ENCODE results near the genes ADAM29, SPCS3 and VEGFC.

GRCh38 chr4:169659276-169659762, 38.9 kb downstream of the CLCN3 start:
- PRO-cap, result no peak

DNA sequence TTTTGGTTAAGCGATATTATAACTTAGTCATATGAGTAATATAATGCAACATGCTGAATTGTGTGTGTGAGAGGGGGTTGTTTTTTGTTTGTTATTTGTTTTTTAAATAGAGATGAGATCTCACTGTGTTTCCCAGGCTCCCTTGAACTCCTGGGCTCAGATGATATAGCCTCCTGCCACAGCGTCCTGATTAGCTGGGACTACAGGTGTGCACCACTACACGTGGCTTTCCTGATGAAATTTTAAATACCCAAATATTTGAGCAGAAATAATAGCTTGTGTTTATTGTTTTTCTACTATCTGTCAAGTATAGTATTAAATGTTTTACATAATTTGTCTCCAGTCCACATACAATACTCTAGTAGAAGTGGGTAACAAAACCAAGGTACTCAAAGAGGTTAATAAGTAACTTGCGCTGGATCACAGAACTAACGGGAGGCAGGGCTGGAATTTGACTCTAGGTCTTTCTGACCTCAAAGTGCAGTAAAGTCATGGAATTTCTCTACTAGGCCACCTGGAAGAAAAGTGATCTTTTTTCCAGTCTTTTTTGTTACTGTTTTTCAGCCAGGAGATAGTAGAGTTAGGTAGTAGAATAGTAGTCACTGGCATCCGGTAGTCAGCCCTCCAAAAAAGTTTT, 47.8 kb downstream of the CLCN3 start:
- PRO-cap, result no peak

DNA sequence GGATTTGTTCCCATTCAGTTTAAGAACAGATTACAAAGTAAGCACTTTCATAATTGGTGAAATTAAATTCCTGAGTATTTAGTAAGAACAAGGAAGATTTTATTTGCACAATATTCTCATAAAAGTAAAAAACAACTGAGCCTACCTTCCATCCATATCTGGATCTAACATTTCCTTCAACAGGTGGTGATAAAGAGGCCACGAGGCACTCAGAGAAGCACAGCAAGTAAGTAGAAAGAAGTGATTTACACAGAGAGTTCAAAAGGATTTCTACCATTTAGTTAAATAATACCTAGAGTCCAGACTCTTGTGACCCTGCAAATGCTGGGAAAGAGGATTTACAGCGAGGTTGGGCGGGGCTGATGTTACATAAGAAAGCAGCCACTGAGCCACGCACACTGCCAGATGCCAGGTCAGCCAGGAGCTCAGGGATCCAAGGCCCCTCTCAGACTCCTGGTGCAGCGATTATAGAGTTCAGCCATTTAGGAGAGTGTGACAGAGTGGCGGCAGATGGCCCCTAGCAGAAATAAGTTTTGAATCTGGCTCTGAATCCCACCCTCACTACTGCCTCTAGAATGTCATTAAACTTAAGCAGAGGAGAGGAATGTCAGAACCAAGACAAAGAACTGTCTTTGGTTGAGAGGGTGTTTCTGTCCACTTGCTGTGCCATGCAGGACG, 50.4 kb downstream of the MFAP3L start:
- PRO-cap, result no peak

DNA sequence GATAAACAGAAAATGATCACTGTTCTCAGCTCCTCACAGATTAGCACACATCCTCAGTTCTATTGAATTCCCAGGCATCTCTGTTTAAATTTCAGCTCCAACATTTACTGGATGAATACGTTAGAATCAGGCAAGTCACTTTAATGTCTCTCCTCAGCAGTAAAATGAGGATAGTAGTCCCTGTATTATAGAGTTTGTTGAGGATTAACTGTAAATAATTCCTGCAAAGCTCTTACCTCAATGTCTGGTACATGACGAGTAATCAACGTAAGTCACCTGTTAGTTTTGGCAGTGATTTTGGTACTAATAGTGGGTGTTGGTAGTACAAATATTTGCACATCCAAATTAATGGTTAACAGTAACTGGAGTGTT, 189.8 kb upstream of the GALNT7 start:
- PRO-cap, result no peak

GRCh38 chr4:173058362-173058650, 110.3 kb upstream of the GALNT7 start:
- PRO-cap, result no peak

DNA sequence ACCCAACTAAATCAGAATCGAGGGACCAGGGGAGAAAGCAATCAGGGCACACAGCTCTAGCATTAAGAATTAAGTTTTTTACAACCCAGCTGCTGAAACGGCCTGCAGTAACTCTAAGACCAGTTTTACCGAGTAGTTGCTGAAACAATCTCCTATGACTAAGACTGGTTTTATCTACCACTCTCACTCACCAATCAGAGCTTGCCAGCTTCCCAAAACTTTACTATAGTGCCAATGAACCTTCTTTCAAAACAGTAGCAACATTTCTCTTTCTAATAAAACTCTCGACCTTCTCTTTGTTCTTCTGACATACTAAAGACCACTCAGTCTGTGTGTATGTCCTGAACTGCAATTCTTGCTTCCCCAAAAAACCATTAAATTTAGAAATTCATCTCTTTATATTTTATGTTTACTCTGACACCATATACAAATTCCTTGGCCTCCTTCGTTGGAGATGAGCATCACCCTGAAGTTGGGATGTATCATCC, 2.7 kb upstream of the SAP30 start:
- PRO-cap, result no peak

- PRO-cap, result no peak
Observed at GRCh38 chr4:174154486-174155007, 128.9 kb downstream of the FBXO8 start.

DNA sequence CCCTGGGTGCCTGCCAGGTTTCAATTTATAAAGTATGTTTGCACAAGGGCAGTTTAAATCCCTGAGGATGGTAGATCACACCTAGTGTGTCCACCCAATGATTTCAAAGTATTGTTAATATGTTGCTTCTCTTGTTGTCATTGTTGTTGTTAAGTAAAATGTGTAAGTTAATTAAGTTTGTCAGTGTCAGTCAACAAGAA, 25.6 kb downstream of the HPGD start:
- PRO-cap, result no peak

DNA sequence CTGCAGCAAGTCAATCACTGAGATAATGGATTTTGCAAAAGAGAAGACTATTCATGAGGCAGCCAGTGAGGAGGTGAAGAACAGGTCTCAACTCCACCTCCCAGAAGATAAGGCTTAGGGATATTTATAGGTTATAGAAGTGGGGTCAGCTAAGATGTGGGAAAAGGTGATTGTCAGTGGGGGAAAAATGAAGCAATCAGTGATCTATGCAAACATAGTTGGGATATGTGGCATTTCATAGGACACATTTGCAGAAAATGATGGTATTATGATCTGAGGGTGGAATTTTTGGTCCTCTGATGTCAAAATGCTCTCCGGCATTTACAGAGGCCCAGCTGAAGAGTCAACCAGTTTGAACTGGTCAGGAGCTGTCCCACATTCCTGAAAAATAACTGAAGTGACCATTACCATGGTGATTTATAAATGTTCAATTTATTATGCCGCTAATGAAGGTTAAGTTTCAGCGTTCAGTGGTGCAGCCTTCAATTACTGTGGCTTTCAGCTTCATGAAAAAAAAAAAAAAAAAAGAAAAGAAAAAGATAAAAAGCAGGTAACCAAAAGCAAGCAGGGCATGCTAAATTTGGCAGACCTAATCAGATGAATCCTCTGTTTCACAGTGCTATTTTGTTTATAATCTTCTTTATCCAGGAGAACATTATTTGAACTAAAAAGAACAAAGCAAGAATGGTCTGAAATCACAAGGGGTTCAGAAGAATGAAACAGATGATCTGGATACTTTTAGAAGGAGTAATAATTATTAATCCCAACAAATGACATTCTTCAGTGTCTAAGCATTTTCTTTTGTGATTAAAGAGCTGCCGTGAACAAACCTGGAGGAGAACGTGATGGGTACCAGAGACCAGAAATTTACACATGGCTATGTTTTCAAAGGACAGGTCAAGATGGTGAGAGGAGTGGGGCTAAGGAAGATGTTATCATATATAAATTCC, 12.4 kb upstream of the HPGD start:
- PRO-cap, result no peak

DNA sequence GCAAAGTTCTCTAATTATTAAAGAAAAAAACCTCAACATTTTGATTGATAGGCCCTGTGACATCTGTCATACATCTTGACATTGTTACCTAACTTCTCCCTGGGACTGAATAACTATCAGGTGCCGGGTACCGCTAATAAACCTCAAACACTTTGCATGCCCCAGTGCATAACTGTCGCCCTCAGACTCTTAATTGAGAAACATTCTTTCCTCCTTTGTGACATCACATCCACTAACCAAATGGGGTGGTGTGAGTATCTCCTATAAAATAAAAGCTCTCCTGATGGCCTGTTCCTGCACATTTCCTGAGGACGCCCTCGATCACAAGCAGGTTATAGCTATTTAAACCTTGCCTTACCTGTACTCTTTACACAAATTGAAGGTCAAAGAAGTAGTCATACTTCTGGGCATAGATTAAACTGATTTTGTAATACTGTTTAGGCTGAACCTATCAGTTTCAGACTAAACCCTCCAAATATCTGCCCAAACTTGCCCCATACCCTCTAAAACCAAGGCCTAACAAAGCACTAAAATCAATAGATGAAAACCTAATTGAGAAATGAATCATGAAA, at the start of gene ADAM29:
Gene ADAM29 (plus strand): TSS at position 218 of the 572 bp plus-strand sequence.
- PRO-cap, result no peak

GRCh38 chr4:175770974-175771466, 41.0 kb downstream of the GPM6A start:
- PRO-cap, result no peak

DNA sequence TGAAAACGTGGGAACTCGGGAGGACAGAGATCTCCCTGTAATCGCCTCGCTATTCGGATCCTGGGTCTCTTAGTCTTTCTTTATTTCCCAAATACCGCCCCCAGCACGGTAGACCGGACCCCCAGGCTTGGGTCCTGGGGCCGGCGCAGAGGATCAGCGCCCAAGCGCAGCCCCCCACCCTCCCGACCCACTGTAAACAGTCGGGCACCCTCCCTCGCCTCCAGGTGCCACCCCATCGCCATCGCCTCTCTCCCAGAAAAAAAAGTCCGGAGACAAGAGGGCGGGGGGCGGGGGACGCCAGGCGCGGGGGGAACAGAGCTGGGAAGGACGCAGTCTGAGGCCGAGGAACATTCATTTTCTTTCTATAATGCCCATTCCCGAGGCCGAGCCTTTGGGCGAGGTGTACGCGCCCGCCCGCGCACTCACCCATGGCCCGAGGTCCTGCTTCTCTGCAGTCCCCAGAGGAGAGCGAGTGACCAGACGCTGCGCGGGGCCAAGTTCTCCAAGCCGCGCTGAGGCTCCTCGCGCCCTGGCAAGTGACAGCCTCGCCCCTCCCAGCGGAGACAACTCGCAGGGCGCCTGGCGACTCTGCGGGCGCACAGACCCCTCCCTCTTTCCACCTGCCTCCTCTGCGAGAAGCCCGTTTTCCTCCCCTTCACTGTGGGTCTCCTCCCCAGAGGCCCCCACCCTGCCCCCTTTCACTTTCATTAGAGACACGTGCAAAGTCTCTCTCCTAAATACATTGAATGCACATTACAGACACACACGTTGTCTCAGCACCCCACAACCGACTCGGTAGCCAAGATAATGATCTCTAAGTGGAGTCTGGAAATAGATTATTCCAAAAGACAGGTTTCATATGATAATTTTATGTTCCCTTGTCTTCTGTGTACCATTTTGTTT, 63.5 kb upstream of the WDR17 start:
- PRO-cap, result no peak

GRCh38 chr4:176319795-176320879, at the start of gene SPCS3:
SPCS3 (plus strand) TSS chr4:176319966.
- PRO-cap, result bidirectional peak, plus-strand start at chr4:176319988, minus-strand start at chr4:176319723

GRCh38 chr4:176330923-176331459, 11.2 kb downstream of the SPCS3 start:
- PRO-cap, result no peak

GRCh38 chr4:176792684-176793380, at the start of gene VEGFC:
VEGFC (minus strand) TSS chr4:176792922.
- PRO-cap, result no peak

- PRO-cap, result no peak
Observed at GRCh38 chr4:180153896-180154360, 2089.3 kb upstream of the TENM3 start.

DNA sequence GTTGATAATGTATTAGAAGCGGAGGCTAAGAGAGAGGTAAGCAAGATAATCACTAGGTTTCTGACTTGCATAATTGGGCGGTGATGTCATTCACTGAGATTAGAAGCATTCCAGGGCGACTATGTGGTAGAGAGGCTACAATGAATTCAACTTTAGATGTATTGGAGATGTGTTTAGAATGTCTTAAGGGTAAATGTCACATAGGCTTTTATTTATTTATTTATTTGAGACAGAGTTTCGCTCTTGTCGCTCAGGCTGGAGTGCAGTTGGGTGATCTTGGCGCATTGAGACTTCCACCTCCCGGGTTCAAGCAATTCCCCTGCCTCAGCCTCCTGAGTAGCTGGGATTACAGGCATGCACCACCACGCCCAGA, 310 bp upstream of the TENM3 start:
- PRO-cap, result no peak

- PRO-cap, result no peak
Observed at GRCh38 chr4:182880655-182881390, 36.4 kb downstream of the DCTD start.

- PRO-cap, result no peak
Observed at GRCh38 chr4:182960047-182960551, 42.9 kb upstream of the DCTD start.

DNA sequence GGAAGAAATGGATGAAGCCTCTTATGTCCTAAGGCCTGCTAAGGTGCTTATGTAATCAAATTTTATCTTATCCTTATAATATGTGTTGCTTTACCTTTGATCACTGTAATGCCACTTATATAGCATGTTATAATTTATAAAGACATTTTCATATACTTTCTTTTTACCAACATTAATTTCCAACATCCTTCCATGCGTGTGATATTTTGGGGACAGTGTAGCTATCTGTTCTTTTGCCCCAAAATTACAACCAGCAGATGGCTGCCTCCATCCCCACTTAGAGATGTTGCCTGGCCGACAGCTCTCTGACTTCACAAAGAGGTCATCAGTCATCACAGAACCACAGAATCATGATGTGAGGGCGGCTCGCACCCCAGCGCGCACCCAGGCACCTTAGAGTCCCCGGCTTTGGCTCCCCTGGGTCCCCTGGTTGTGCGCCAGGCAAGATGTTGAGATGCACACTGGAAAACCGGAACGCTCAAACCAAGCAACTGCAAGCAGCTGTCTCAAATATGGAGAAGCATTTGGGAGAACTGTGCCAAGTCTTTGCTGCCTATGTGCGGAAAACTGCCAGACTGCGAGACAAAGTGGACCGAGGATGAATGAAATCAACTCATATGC, 61.6 kb upstream of the WWC2 start:
- PRO-cap, result no peak